ENCODE measurements around a stretch of chr7.

DNA sequence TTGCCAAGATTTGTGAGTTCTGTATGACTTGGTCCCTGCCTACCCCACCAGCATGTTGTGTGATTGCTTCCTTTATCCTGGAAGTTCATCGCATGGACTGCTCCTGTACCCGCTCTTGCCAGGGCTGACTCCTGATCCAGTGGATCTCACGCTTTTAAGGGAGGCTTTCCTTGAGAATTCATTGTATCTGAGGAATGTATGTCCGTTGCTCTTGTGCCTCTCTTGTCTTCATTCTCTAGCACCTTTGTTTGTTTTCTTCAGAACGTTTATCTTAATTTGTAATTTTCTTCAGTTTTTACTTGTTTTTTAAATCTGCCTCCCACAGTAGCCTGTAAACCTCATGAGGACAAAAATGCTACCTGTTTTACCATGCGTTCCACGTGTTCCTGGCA, 2.0 kb downstream of the RBM33 start:
- PRO-cap, 3 experiments: no peak in any of the 3 experiments
- RAMPAGE, long total RNA: no peak

DNA sequence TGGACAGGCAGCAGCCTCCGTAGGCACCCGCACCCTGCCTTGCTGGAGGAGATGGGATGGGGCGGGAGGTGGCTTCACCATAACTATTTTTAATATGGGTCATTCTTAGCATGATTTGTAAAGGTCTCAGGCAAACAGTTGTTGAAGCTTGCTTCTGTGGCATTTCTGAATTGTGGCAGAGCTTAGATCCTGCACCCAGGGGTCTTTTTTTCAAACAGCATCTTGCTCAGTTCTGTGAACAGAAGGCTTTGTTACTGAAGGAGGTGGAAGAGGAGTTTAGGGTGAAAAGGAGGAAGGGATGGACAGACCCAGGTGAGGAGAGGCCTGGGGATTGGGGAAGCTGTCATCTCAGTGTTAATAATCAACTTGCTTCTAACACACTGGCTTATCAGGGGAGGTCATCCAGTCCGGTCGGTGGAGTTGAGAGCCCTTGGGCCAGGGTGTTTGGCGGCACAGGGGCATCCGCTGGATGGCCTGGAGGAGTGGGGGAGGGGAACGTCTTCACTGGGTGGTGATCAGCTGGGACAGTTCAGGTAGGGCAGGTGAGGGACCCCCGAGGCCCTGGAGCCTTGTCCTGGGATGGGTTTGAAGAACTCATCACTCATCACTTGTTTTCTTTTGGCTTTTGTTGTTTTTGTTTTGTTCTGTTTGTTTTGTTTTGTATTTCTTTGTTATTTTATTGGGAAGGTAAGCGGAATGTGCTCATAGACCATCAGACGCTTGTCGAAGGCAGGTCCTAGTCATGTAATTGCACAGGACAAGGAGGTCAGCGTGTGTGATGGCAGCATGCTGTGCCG, 33.9 kb downstream of the SHH start:
- PRO-cap, 3 experiments: no peak in any of the 3 experiments
- RAMPAGE, long total RNA: no peak

DNA sequence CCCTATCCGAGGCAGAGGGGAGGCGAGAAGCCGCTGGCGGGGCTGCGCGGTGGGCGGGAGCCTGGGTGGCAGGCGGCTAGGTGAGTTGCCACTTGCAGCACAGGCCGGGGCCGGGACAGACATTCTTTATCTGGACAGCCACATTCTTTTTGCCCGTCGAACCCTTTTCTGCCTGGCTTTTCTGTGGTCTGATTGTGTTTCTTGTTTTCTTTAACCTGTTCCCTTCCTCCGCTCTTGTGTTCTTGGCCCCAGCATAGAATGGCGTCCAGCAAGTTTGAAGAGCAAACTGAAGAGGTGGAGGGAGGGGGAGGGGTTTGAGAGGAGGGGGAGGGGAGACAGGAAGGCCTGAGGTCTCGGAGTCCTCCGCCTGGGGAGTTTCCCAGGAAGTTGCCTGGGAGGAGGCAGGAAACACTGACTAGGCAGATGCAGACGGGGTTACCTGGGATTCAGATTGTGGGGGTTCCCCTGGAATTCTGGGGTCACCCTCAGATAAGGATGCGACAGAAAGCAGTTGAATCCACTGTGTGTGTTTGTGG, 5.1 kb downstream of the SHH start:
- PRO-cap, 3 experiments: no peak in any of the 3 experiments
- RAMPAGE, long total RNA: no peak

GRCh38 chr7:155810040-155810836, 2.0 kb downstream of the SHH start:
- PRO-cap, 3 experiments: no peak in any of the 3 experiments
- RAMPAGE, long total RNA: no peak

- PRO-cap, 3 experiments: no peak in any of the 3 experiments
- RAMPAGE, long total RNA: no peak
Measured at GRCh38 chr7:156347754-156348253, 292.8 kb upstream of the RNF32 start.

DNA sequence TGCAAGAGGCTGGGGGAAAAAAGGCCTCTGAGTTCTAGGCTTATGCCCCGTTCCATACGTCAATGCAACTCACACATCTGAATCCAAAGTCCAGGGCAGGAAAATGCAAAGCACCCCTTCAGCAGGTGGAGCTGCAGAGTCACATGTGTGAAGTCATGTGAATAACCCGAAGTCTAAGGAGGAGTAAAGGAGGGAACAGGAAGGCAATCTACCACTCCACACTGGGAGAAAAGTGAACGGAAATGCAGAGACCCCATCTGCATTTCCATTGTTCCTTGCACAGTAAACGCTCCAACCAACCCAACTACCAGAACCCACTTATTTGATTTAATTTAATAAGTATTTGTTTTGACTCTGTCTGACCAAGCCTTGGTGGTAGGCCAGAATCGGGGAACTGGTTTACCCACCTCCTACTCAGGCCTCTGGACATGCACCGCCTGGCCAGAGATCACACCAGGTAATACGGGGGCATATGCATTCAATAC, 95.4 kb upstream of the RNF32 start:
- PRO-cap, 3 experiments: no peak in any of the 3 experiments
- RAMPAGE, long total RNA: no peak

GRCh38 chr7:156567222-156567661, 73.3 kb upstream of the RNF32 start:
- PRO-cap, 3 experiments: no peak in any of the 3 experiments
- RAMPAGE, long total RNA: no peak

DNA sequence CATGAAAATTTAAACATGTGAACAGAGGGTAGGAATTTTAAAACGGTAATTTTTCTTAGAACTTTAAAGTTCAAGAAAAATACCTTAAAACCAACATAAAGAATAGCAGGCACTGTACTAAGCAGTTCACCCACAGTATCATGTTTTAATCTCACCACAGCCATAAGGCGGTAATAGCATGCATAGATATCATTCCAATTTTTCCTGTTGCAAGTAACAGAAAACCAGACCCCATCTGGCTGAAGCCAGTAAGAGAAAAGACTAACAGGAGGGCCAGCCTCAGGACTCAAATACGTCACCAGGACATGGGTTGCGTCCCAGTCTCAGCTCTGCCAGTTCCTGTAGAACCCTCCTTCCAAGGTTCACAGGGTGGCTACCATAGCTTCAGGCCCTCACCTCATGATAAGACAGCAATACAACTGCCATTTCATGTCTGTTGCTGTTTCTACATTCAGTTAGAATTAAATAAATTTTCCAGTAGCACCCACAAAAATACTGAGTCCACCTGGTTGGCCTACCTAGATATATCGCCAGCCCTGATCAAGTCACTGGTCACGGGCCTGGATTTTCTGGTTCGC, 2.1 kb upstream of the RNF32 start:
- PRO-cap, 3 experiments: no peak in any of the 3 experiments
- RAMPAGE, long total RNA: no peak

DNA sequence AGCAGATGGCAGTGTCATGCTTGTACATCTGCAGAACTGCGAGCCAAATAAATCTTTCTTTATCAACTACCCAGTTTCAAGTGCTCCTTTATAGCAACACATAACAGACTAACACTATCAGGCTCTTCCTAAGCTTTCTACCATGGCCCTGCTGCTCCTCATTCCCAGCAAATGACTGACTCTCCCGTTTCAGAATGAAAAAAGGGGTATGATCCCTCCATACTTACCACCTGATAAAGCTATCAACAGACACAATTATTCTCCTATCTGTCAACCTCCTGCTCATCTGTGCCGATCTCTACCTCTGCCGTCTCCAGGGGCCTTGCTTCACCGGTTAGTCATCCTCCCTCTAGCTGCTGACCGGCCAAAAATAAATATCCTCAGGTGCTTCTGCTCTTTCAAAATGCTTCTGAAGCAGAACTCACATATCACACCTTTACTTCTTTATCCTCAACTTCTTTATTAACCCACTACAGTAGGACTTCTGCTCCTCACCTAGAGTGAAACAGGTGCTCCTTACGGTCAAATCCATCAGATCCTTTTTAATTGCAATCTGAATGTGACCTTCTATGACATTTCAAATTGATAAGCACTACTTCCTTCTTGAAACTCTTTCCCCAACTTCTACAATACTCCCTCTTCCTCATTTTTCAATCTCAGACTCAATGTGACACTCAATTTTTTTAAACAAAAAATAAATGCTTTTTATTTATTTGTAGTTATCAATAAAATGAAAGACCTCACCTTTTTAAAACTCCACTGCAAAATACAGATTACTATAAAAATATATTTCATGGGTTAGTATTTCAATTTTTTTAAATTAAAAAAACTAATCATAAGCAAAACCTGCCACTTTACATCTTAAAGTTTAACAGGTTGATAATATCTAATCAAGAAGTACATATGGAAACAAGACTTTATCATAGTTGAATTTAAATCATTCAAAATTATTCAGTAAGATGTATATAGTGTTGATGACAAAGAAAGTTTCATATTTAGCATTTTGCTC, 63.1 kb downstream of the LMBR1 start:
- PRO-cap, 3 experiments: no peak in any of the 3 experiments
- RAMPAGE, long total RNA: no peak

DNA sequence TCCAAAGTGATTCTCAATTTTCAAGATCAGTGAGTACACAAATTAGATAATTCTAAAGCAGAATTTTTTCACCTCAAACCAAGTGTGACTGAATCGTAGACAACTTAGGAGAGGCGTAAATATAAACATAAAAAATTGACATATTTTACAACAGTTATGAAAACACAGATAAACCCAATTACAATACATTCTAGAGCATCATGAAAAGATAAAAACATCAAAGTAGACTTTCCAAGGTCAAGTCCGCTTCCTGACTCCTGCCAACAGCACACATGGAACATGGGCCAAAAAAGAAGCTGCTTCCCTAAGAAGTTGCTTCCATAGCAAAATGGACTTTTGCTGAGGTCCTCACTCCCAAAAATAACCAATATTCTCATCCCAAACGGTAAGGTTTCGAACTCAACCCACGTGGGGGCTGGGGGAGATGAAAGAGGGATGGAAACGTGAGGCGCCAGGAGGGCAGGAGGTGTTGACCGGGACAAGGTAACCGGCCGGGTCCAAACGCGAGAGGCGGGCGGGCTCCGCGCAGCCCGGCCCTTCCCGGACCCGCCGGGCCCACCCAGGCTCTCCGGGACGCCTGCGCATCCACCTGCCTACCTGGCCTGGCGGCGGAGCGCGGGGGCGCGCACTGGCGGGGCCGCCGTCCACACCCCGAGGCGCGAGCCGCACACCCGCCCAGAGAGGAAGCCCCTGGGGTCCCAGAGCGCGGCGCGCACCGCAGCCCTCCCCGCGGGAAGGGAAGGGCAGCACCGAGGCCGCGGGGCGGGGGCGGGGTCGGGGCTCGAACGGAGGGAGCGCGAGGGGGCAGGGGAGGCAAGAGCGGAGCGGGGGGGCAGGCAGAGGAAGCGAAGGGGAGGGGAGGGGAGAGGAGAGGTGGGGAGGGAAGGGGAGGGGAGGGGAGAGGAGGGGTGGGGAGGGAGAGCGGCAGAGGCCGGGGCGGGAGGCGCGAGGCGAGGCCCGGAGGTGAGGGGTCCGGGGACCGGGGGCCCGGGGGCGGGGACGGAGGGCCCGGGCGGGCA, 801 bp downstream of the LMBR1 start:
- PRO-cap, 3 experiments: peak in 3 of 3 experiments; most common plus-strand start position 927 of the sequence (in 2); most common minus-strand start position 567 of the sequence (in 1)
- RAMPAGE, long total RNA: no peak

GRCh38 chr7:156908930-156909326, 15.9 kb upstream of the LMBR1 start:
- PRO-cap, 3 experiments: no peak in any of the 3 experiments
- RAMPAGE, long total RNA: no peak

DNA sequence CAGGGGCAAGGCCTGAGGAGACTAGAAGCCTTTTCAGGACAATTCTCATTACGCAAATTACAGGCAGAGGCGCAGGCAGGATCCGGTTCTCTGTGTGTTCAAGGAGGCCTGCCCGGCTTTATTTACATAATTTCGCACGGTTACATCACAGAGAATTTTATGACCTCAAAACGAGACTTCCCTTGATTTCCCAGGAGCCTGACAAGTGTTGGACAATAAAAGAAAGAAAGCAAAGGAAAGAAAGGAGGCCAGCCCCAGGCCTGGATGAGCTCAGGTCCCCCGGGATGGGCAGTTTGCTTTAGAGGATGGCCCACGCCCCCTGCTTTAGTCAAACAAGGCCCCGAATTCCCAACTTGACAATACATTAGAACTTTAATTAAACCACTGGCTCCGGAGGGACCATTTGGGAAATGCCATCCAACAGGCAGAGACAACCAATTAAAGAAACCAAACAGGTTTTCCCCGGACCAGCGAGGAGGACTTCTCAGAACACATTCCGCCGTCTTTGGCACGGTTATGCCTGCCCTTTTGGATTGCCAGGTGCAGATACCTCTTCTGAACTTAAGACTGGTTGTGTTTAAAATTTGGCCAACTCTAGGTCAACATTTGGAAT, 2.9 kb downstream of the MNX1 start:
- PRO-cap, 3 experiments: no peak in any of the 3 experiments
- RAMPAGE, long total RNA: no peak

- PRO-cap, 3 experiments: no peak in any of the 3 experiments
- RAMPAGE, long total RNA: no peak
Measured at GRCh38 chr7:157009712-157010342, 636 bp downstream of the MNX1 start.

- PRO-cap, 3 experiments: no peak in any of the 3 experiments
- RAMPAGE, long total RNA: no peak
Measured at GRCh38 chr7:157183349-157184233, 44.9 kb downstream of the UBE3C start.

DNA sequence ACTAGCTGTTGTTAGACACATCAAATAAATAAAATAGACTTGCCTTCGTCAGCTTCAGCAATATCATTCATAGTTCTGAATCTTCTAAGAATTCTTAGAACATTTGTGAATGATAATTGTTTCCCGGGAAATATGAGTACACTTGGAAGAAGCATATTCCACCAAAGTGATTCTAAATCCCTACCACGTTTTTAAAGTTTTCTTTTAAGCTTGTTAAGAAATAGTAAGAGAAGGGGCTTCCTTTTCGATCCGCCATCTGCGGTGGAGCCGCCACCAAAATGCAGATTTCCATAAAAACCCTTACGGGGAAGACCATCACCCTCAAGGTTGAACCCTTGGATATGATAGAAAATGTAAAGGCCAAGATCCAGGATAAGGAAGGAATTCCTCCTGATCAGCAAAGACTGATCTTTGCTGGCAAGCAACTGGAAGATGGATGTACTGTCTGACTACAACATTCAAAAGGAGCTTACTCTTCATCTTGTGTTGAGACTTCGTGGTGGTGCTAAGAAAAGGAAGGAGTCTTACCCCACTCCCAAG, 53.4 kb downstream of the UBE3C start:
- PRO-cap, 3 experiments: no peak in any of the 3 experiments
- RAMPAGE, long total RNA: no peak

DNA sequence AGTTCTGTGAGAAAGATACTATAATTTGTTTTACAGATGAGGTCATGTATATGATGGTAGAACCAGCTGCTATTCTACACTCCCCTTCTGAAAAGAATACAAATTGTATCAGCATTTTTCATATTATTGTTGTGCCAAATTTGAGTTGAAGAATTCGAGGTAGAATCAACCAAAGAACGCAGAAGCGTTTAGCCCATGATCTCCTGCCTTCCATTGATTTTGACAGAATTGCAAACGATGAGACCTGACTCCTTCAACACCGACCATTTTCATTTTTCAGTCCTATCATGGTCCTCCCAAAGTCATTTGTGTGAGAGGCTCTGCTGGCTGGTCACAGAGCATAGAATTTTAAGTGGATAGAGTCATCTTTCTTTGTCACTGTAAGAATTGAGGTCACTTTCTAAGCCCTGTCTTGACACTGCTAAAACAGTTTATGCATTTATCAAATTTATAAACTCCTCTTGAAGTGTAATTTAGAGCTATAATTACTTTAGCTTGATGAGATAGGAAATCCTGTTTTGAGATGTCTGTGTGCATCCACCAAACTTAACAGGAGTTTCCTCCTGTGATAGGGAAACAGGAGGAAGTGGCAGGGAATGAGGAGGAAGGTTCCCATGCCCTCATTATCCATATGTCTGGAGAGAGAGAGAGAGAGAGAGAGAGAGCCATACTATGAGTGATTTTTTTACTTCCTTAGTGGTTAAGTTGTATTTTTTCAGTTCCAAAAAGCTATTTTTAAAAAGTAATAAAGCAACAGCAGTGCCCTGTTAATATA, 72.0 kb downstream of the UBE3C start:
- PRO-cap, 3 experiments: no peak in any of the 3 experiments
- RAMPAGE, long total RNA: no peak

DNA sequence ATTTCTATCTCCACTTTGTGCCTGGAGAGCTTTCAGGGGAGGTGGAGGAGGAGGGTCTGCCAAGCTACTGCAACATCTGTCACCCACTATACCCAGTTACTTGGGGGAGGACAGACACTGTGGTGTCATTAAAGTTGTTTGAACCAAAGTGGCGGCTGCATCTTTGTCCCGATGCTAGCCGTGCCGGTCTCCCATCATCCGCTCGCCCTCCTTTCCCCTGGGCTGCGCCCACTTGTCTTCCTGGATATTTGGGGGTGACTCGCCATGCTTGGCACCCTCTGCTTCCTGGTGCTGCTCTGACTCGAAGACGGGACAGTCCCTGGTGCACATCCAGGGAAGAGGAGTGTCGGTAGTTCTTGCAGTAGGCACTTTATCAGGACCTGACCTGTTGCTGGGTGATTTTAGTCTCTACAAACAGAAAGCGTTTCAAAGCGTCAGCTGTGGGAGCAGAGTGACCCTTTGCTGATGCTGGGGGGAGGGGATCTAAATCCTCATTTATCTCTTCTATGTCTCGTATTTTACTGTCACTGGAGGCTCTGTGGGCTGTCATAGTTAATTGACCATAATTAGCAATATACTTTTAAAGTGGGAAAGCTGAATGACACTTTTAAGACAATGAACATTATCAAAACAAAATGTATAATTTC, 68.2 kb upstream of the DNAJB6 start:
- PRO-cap, 3 experiments: no peak in any of the 3 experiments
- RAMPAGE, long total RNA: no peak

DNA sequence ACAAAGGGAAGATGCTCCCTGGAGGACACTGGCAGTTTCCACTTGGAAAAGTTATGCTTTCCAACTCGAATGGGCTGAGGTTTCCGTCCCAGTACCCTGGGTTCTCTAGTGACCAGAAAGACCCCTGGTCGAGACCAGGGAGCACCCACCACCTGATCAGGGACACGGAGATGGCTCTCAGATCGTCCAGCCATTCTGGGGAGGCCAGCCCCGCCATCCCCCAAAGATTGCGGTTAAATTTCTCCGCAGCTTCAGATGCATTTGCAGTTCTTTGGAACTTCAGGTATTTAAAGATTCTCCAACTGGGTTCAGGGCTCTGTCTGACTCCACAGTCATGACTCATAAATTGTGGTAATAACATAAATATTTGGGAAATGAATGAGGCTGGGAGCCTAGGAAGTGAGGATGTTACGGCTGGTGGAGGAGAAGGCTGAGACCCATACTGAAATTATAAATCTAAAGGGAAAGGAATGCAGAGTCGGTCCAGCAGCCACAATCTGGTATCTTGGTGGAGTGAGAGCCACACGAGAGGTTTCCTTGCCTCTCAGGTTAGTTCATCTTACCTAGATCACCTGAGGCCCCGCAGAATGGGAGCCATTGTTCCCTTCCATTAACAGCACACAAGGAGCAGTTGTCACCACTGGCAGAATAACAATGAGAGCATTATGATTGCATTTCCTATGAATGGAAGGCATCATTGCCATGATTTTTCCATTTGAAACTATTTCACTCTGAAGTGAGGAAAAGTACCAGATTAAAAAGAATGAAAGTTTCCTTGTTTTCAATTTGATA, 26.7 kb upstream of the DNAJB6 start:
- PRO-cap, 3 experiments: no peak in any of the 3 experiments
- RAMPAGE, long total RNA: no peak

- PRO-cap, 3 experiments: no peak in any of the 3 experiments
- RAMPAGE, long total RNA: no peak
Measured at GRCh38 chr7:157337816-157338510, 1.2 kb downstream of the DNAJB6 start.

GRCh38 chr7:157398300-157398802, 61.5 kb downstream of the DNAJB6 start:
- PRO-cap, 3 experiments: no peak in any of the 3 experiments
- RAMPAGE, long total RNA: no peak

Measured in cerebellum (tissue), 5 donors.